Hematopoietic multipotent progenitor cell (in vitro differentiated cells): ENCODE results near the gene PDE4DIP.

DNA sequence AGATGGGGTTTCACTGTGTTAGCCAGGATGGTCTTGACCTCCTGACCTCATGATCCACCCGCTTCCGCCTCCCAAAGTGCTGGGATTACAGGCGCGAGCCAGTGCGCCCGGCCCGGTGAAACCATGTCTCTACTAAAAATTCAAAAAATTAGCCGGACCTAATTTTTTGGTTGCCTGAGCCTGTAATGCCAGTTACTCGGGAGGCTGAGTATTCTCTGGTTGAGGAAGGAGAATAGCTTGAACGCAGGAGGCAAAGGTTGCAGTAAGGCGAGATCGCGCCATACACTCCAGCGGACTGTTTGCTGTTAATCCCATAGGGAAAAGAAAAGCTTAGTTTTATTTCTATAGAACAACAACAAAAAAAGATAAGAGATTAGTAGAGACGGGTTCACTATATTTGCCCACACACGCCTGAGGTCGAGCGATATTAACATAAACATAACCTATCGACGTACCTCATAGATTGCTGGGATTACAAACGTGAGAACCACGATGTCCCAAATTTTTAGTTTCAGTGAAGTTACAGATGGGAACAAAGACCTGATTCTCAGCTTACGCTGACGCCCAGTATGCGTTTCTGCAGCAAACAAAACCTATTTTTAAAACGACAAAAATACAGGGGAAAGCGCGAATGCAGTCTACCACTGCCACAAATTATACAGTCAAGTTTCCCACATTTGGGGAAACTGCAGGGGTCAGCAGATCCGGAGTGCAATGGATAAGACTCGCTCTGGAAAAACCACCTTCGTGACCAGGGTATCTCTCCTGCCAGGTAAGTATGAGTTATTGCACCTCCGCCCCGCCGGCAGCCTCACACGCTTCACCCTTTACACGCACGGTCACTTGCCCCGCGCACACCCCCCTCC is 30.2 kb upstream of the HJV start:
- CAGE, long polyA plus RNA = no peak

- CAGE, long polyA plus RNA = no peak
Measured at GRCh38 chr1:146052331-146052814, 30.8 kb upstream of the HJV start.

DNA sequence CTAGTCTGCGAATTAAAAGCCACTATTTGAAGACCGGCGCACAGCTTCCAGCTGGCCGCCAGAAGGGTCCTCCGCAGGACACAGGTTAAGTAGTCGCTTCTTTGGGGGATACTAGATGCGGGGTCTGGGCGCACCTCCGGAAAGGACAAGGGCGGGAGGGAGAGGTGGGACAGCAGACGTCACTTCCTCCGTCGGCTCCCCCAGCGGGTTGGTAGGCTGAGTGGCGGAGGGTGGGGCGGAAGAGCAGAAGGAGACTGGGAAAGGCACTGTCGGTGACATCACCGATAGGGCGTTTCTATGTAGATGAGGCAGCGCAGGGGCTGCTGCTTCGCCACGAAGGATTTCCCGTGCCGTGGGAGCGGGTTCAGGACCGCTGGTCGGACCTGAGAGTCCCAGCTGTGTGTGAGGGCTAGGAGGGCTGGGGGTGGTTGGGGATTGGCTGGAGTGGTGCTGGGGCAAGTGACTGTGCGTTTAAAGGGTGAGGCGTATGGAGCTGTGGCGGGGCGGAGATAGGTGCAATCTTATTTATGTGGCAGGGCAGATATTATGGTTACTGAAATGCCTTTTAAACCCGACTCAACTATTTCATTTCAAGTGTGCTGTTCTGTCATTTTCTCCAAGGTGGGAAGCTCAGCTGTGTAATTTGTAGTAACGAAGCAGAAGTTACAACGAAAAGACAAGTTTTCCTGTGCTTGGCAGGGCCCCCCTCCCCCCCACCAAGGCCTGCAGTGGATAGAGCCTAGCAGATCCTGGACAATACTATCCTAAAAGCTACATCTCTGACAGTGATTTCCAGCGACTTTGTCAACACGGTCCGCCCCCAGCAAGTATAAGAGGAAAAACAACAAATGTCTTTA is 42.6 kb upstream of the PPIAL4H start:
- CAGE, long polyA plus RNA = start-site peak on the plus strand centred at position 524 of the sequence, 11 bp wide, 78 reads

DNA sequence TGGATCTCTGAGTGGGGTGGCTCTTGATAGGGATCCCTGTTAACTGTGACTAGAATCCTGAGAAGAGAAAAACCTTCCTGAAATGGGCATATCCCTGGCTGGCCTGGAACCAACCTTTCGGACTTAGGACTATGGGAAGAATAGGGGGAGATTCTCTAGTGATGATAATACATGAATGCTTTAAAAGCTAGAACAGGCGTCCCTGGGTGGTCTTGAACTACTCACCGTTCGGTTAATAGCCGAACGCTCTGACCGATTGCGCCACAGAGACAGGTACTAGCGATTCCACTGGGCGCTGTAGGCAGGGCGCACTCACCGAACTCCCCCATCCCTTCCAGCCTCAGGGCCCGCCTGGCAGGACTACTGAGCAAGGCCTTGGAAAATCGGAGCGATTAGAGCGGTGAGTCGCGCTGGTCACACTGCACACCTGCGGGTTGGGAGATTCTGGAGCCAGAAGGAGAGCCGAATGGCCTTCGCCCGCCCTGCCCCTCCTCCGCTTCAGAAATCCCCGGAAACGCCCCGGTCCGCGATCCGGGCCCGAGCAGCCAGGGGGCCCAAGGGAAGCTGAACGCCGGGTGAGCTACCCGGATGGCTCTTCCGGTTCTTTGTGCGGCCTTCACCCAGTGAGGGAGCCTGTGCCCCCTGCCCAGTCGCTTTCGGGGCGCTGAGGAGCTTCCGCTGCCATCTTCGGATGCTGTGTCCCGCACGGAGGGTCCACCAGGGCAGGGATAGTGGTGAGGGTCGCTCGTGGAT is 142.0 kb upstream of the PPIAL4H start:
- CAGE, long polyA plus RNA = no peak

DNA sequence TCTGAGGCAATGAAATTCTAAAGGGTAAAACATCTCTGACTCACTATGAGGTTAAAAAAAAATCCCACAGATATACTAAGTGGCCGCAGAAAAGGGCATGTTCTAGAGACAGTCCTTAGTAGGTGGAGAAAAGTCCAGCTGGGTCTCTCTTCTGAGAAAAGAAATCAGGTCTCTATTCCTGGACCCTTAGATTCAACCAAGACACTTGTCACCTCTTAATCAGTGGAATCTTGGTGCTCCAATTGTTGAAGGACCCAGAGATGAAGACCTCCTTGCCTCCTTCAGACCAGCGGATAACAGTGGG is 4.8 kb downstream of the PRKAB2 start:
- CAGE, long polyA plus RNA = no peak

GRCh38 chr1:147196673-147197354 is 24.5 kb upstream of the PRKAB2 start:
- CAGE, long polyA plus RNA = no peak

- CAGE, long polyA plus RNA = no peak
Measured at GRCh38 chr1:147238917-147239636, 3.4 kb upstream of the CHD1L start.

- CAGE, long polyA plus RNA = no peak
Measured at GRCh38 chr1:147542582-147542995, 1.3 kb downstream of the BCL9 start.

DNA sequence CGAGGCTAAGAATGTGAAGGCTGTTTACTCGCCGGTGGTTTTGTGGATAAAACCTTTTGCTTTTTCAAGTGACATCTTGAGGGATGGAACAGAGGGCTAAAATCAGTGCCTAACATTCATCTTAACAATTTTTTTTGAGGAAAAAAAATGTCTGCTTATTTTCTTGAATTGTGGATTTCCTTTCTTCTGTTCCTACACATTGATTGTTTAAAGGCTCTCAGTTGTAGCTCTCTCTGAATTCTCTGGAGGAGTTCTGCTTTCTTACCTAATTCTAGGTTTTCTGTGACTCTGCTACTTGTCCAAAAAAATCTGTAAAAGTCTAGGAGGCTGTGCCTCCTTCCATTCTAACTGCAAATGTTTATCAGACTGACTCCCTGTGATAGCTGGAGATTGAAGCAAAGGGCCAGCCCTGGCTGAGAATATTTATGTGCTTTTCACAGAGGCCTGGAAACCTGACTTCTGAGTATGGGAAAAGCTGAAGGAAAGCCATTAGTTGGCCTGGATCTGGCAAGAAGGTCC is 1.8 kb downstream of the BCL9 start:
- CAGE, long polyA plus RNA = no peak

DNA sequence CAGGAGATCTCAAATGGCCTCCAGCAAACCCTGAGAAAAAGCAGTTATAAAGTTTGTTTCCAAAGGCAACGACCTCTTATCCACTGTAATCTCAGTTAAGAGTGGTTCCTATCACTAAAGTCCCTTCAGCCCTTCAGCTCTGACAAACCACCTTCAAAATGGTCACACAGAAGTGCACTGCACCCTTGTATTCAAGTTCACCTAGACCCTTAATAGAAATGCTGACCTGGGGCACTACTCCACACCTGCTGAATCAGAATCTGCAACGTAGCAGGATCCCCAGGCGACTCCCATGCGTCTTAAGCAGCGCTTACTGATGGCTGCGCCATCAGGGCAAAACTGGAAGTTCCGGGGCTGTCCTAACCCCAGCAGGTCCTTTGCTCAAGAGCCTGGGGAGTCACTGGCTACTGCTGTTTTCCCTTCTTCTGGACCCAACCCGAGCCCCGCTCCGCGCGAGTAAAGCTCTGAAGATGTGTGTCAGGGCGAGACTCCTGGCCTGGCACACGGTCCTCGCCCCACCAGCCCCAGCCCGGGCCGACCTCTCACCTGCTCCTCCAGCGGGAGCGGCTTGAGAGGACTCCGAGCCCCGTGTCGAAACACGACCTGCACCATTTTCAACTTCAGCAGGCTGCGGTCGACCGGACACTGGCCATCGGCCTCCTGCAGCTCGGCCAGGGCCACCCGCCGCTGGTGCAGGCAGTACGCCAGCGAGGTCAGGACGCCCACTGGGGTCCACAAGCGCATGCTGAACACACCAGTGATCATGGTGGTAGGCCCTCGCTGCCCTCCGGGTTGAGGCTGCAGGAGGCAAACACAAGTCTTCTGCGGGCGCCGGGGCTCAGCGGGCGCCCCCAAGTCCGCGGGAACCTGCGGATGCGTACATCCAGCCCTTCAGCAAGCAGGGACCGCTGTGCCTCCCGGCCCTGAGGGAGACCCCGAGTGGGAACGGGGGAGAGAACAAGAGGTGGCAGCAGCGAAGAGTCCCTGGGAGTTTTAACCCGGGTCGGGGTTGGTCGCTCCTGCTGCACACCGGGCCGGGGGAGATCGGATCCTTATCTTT is 710 bp downstream of the ACP6 start:
- CAGE, long polyA plus RNA = no peak

- CAGE, long polyA plus RNA = no peak
Measured at GRCh38 chr1:147716775-147717463, 43.5 kb downstream of the GJA5 start.

GRCh38 chr1:148151307-148151797 is 729 bp downstream of the NBPF11 start:
- CAGE, long polyA plus RNA = no peak

- CAGE, long polyA plus RNA = no peak
Measured at GRCh38 chr1:148155286-148156312, 3.5 kb upstream of the NBPF11 start.

DNA sequence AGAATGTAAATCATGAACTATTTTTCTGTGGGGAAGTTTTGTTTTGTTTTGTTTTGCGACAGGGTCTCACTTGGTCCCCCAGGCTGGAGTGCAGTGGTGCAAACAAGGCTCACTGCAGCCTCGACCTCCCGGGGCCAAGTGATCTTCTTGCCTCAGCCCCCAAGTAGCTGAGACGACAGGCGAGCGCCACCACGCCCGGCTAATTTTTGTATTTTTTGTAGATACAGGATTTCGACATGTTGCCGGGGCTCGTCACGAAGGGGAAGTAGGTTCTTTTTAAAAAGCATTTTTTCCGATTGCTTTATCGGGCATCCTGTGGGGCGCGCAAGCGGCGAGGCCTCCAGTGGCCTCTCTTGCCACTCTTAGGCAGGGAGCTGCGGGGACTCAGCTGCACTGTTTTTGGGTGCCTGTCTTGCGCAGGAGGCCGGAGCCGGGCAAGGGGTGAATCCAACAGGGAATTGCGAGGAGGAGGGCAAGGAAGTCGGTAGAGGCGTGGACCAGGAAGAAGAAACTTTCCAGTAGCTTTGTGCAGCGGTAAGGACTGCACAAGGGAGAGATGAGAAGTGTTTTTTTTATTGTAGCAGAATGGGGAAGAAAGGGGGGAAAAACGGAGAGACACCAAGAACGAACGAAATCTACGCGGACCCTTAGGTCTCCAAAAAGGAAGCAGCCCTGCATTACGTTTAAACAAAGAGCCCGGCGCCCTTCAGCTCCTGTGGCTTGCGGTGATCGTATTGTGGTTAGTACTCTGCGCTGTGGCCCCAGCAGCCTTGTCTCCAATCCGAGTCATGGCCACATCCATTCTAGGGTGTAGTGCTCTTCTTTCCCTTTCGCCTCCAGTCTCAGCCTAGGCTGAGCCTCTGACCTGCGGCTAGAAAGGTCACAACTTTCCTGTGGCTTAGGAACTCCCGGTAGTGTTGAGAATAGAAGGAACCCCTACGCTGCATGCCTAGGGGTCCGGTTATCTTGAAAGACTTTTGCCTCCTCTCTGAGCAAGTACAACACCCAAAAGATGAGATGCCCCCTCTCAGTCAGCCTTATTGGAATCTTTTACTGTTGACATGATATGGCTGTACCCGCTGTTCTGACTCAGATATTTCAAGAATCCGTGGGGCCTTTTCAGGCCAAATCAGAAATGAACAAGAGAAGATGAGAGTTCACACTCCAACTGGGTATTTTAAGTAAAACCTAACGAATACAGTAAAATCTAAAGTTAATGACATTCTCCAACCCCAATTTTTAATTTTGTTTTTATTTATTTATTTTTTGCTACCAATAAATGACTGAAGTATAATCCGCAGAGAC is 164.6 kb downstream of the PPIAL4G start:
- CAGE, long polyA plus RNA = no peak

DNA sequence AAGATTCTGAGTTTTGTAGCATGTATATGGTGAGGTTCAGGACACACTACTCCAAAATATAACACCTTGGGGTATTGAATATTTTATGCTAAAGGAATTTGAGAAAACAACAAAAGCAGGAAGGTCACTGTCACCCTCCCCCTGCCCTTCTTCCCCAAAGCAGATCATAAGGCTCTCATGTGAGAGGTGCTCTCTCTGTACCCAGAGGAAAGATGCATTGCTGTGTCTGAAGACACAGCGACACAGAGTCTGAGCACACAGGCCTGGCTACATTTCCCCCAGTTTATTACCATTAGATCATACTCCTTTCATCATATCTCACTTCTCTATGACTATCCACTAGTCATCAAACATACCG is 127.2 kb downstream of the PPIAL4G start:
- CAGE, long polyA plus RNA = no peak

DNA sequence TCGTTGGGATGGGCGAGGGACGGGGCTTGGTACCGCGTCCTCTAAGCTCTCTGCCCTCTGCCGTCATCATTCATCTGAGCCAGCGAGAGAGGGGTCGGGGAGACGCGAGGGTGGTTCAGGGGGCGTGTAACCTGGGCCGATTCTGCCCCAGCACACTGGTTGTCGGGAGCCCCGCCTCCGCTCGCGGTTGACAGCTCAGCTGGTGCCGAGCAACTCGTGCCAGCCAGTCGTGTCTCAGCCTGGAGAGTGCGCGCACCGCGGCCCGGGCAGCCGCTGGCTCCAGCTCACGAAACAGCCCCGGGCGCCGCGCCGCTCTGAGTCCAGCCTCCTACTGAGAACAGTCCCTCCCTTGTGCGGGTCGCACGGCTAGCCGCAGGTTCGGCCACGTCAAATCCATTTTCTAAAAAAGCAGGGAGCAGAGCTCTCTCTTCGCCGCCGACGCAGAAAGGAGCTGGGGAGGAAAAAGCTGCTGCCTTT is at the start of gene PDE4DIP:
Gene PDE4DIP (plus strand): TSS at position 226 of the 477 bp plus-strand sequence.
- CAGE, long polyA plus RNA = no peak

GRCh38 chr1:148916714-148917334 is 72.6 kb downstream of the PDE4DIP start:
- CAGE, long polyA plus RNA = no peak

GRCh38 chr1:149175596-149176511 is 72.5 kb upstream of the NBPF9 start:
- CAGE, long polyA plus RNA = no peak

DNA sequence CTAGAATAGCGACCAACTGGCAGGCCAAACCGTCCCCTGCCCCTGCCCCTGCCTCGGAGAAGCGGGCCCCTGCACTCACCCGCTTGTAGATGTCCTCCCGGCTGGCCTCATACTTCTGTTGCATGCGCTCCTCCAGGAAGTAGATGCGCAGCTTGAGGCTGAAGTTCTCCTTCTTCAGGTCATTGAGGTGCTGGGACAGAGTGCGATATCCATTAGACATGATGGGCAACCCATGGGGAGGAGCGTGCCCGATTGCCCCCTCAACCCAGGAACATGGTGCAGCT is 136.9 kb upstream of the NBPF9 start:
- CAGE, long polyA plus RNA = no peak

- CAGE, long polyA plus RNA = no peak
Measured at GRCh38 chr1:149843338-149844476, 1.2 kb upstream of the H2AC18 start.